Peripheral blood mononuclear cell (primary cell): Measurements from ENCODE around the gene DNAJC6.

DNA sequence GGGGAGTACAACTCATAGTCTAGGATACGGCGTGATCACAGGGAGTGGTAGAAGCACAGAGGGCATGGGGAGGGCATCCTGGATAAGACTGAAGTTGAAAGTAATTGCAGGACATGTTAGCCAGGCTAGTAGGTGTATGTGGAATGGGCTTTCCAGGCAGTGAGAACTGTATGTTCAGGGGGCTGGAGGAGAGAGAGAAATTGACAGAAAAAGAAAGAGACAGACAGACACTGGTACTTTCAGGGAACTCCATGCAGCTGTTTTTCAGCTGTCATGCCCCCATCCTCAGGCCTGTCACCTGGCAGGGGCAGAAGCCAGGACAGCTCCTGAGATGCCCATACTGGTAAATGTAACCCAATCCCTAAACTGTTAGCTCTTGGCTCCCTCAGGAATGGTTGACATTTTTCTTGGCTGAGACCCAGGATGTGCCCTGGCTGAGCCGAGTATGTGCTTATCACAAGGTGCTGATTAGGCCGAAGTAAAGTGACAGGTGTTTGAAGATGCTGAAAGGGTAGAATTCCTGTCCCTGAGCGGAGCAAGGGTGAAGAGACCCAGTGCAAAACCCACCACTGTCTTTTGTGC is 50.6 kb downstream of the PGM1 start:
- PRO-cap, 8 experiments, result no peak in any of the 8 experiments

DNA sequence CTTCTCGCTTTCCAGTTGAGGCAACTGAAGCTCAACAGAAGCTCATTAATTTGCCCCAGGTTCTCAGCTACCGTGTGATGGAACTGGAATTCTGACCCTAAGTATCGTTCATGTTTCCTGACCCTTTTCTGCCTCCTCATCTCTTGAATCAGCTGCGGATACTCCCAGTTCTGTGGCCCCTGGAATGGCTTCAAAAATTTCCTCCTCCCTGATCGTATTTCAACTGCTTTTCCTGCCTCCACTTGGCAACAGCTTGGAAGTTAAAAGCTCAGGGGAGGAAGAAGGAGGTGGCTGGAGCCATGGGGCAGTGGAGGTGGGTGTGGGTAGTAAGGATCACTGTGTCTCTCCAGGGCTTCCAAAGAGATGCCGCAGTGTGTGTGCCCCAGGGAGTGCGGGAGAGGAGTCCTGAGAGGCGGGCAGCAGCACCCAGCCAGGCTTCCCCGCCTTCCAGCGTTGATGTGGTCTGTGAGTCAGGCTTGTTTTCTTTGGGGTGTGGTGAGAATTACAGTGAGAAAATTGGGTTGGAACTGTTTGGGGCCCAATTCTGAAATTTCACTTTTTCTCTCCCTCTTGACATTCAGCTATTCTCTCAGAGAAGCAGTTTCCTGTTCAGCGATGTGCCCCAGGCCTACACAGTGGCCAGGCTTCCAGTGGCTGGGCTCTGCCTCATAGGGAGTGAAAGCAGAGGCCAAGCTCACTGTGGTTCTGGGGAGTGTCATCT is 68.9 kb downstream of the PGM1 start:
- PRO-cap, 8 experiments, result no peak in any of the 8 experiments

- PRO-cap, 8 experiments, result no peak in any of the 8 experiments
Measured at GRCh38 chr1:63669299-63670017, 76.2 kb downstream of the PGM1 start.

DNA sequence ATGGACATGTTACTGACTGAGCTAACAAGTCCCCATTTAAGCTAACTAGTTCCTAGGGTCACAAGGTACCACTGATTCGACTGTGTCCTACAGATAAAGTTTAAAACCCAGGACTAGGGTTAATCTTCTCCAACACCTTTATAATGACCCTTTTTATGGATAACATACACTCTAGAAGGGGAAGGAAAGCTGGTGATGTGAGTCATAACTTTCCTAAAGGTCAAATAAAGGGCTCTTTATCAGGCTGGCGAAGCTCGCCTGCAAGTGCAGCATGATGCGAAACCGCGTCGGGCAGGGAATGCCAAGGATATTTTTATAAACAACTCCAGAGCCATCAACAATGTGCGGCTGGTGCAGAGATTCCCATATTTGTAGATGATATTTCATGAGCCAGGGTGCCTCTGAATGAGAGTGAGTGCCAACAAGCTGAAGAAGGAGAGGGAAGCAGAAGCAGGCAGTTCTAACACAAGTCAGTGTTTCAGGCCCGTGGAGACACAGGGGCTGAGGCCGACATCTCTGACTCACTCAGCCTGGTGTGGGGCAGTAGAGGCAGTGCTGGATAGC is 75.6 kb upstream of the ROR1 start:
- PRO-cap, 8 experiments, result no peak in any of the 8 experiments

DNA sequence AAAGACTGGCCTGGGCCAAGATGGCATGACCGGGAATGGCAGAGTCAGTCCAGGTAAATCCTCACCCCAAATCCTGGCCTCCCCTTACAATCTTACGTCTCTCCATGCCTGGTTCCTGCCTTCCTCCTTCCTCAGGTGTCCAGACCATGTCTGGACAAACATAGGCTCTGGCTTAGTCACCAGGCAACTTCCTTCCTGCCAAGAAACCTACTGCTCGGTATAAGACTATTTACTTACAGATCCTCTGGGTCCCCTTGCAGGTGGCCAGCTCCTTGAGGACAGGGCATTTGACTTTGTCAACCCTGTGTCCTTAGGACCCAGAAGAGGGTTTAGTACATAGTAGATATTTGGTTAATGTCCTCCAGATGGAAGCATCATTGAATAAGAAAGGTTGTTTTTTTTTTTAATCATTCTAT is 69.3 kb upstream of the ROR1 start:
- PRO-cap, 8 experiments, result no peak in any of the 8 experiments

DNA sequence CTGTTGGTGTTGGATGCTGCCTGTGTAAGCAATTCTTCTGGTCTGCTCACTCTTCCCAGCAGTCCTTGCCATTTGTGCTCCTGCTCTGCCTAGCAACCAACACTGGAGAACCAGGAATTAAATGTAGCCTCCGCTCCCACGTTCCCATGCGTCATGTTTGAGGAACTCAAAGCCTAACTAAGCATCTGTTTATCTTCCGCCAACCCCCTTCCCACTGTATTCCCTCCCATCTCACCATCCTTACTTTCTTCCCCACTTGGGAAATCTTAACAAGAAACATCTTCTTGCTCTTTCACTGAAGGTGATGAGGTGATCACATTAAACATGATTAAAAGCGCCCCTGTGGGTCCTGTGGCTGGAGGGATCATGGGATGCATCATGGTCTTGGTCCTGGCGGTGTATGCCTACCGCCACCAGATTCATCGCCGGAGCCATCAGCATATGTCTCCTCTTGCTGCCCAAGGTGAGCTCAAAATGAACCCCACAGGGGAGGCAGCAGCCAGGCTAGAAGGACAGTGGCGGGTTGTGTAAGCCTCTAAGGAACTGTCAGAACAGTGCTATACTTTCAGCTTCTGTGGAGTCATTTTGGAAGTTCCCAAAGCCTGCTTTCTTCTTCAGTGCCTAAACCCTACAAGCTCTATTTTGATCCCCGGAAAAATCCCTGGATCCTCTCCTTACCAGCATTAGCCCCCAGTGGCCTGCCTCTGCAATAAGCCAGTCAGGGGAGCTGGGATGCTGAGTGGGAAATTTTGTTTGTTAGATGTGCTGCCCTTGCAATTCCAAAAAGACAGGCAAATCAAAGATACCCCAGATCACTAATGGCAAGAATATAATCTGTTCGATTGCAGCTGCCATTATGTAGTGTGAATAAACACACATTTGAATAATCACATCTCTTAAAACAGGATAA is 65.3 kb upstream of the RAVER2 start:
- PRO-cap, 8 experiments, result no peak in any of the 8 experiments

- PRO-cap, 8 experiments, result peak in 5 of 8 experiments; most common minus-strand start chr1:64829619 (in 2)
Measured at GRCh38 chr1:64829348-64830172, 84.7 kb downstream of the RAVER2 start.

DNA sequence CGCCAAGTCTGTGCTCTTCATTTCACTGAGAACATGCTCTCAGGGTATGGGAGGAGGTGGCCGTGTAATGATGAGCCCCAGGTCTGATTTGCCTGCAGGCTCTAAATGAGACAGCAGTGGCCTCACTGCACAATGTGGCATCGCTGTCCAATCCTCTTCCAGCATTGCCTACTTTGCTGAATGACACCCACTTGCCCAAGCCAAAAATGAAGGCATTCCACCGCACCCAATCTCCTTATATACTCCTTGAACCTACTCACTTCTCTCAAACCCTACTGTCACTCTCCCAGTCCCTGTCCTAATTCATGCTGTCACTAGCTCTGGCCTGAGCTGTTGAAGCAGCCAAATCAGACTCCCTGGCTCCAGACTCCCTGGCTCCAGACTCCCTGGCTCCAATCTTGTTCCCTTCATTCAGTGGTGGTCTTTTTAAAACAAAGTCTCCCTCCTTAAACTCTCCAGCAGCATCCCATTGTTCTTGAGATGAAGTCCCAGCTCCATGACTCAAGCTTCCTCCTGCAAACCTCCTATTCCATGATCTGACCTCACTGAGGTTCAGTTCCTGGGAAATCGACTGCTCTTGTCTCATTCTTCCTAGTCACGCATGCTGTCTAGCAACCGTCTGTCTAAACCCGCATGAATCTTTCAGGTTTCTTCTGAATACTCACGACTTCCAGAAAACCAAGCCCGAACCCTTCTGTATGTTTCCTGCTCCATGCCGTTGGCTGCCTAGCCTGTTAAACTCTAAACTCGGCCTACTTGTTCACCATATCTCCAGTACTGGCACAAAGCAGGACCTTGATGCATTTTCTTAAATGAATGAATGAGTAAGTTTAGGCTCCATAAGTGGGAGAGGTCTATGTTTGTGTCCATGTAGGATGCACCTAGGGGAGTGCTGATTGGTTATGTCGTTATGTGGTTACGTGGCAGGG is 91.8 kb downstream of the RAVER2 start:
- PRO-cap, 8 experiments, result peak in 3 of 8 experiments; most common minus-strand start position 231 of the sequence (in 2)

DNA sequence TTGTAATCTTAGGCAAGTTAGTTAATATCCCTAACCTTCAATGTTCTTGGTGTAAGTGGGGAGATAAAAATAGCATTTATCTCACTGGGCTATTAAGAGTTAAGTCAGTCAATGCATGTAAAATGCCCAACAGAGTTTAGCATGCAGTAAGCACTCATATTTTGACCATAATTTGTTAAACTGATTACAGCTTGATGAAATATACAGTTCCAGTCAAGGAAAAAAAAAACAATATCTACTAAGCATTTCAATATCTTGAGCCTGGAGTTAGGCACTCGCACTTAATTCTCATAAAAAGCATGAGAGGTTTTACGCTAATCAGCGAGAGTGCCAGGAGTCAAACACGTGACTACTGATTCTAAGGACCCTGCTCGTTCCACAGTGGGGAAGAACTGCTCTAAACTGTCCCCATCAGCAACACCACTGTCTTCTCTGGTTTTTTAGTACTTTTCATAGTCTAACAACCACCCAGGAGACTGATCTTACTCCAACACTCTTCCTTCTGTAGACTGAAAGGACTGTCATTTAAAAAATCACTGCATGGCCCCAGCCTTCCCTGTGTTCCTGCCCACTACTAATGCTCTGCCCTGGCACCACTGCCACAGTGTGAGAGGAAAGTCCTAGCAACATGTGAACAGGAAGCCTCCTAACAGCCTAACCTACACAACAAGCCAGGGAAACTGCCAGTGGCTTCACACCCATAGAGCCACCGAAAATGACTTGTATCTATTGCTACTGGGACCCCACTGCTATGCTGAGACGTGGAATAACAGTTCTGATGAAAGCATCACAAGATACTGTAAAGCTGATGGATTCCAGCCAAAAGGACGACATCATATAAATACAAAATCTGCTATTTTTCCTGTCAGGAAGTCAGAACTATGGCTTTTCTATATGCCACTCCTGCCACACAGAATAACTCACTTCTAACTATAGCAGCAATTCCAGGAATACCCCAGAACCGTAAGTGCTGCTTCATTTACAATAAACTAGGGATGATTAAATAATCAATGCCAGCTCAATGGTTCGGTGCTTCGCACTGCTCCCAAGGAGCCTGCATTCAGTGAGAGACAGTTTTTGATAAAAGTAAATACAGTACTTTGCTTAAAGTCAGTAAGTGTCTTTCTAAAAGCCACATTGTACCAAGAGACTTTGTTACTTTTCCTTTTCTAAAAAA is 75.0 kb downstream of the JAK1 start:
- PRO-cap, 8 experiments, result no peak in any of the 8 experiments

DNA sequence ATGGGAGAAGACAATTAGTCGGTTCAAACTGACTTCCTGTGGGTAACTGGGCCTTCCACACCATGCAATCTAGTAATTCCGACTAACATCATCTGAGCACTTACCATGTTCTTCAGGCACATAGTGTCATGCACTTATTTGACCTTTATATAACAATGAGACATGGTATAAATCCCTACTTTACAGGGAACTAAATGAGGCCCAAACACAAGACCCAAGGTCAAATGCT is 40.8 kb downstream of the JAK1 start:
- PRO-cap, 8 experiments, result peak in 3 of 8 experiments; most common minus-strand start position 68 of the sequence (in 3)

- PRO-cap, 8 experiments, result peak in 2 of 8 experiments; most common minus-strand start chr1:64931338 (in 2)
Measured at GRCh38 chr1:64930974-64931571, 35.3 kb downstream of the JAK1 start.

DNA sequence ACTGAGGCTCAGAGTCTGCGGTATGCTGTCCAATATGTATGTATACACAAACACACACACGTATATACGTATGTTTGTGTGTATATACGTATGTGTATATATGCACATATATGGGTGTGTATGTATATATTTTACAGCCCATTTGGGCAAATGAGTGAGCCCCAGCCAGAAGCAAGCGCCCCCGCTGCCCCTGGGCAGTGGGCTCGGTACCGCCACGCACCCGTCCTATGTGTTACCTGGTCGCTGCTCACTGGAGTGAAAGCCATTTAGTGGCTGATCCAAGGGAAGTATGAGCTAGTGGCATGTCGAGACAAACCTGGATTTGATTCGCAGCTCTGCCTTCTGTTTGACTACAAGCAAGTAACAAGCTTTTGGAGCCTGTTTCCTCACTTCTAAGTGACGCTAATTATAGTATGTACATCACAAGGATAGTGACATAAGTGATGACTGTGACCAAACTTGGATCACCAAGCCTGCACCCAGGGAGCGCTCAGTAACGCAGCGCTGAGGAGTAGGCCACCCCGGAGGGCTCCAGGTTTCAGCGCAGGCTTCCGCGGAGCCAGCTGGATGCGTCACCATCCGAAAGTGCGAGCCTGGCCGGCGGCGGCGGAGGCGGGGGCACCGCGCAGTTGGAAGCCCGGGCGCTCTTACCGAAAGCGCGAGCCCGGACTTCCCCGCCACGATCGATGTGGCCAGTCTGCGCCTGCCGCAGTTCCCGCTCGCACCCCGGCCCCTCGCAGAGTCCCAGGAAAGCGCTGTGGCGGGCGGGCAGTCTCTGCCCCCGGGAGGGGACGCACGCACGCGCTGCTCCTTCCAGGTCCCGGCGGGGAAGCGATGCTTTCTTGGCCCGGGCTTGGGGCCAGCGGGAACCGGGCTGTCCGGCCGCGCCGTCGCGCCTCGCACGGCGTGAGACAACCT is 36.0 kb upstream of the JAK1 start:
- PRO-cap, 8 experiments, result peak in 8 of 8 experiments; most common plus-strand start position 493 of the sequence (in 6); most common minus-strand start position 744 of the sequence (in 6)

DNA sequence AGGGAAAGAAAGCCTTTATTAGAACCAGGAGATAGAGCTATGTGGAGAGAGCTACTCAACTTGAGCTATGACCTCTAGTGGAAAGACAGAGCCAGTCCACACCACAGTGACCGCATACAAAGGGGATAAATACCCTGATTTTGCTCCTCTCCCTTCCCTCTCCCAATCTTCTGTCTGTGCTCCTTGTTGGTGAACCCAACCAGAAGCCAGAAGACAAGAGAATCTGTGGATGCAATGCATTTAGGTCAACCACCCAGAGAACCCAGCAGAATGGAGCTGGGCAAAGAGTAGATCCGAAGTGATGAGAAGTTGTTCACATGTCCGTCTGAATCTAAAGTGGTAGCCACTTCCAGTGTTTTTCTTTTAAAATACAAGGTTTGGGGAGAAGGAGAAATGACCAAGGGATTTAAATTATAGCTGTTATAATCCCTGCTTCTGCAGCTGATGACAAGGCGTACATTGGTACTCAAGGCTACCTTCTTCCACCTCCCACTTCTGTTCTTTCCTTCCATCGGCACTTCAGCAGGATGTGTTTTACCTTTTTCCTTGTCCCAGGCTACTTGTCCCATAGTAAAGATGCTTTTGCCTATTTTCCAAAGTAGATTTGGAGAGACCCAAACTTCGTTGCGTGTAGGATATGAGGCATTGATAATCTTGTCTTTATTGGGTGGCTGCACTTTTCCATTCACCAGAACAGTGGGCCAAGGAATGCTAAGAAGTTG is 54.7 kb upstream of the JAK1 start:
- PRO-cap, 8 experiments, result no peak in any of the 8 experiments

DNA sequence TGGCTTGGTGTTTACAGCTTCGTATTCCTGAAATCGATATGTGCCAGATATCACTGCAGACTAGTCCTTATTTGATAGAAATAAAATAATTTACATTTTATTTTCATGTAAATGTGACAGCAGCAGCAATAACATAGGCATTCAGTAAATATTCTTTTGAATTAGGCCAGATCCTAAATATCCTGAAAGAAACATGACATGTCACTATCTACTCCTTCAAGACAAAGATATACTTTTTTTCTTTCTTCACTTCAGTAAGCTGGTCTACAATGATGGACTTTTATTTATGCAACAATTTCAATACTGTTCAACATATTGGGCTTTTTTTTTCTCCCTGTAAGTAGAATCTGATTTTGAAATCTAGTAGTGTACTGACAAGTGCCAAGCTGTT is 90.3 kb upstream of the AK4 start:
- PRO-cap, 8 experiments, result no peak in any of the 8 experiments

GRCh38 chr1:65253961-65254230 is 55.4 kb upstream of the DNAJC6 start:
- PRO-cap, 8 experiments, result peak in 1 of 8 experiments; most common plus-strand start chr1:65254109 (in 1)

DNA sequence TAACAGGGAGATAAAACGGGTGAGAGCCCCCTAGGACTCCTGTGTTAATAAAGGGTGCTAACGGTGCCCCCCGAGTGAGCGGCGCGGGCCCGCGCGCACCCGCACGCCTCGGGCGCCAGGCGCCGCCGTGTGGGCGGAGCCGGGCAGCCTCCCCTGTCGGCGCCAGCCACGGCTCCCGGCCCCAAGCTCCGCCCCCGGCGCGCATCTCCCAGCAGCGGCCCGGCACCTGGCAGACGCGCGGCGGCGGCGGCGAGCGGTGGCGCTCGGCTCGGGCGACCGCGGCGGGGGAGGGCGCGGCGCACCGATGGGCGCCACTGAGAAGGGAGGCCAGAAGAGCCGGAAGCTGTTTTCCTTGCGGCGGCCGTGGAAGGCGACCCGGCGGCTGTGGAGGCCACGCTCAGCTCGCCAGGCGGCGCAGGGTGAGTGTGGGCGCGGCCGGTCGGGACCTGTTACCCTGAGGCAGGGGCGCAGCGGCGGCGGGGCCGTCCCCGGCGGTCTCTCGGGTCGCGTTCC is 55.1 kb upstream of the DNAJC6 start:
- PRO-cap, 8 experiments, result peak in 8 of 8 experiments; most common plus-strand start position 232 of the sequence (in 8); most common minus-strand start position 129 of the sequence (in 4)

GRCh38 chr1:65309091-65309790 is at the start of gene DNAJC6:
Gene DNAJC6 (plus strand): TSS chr1:65309543.
- PRO-cap, 8 experiments, result no peak in any of the 8 experiments

- PRO-cap, 8 experiments, result no peak in any of the 8 experiments
Measured at GRCh38 chr1:65469087-65469623, 48.7 kb downstream of the LEPR start.

DNA sequence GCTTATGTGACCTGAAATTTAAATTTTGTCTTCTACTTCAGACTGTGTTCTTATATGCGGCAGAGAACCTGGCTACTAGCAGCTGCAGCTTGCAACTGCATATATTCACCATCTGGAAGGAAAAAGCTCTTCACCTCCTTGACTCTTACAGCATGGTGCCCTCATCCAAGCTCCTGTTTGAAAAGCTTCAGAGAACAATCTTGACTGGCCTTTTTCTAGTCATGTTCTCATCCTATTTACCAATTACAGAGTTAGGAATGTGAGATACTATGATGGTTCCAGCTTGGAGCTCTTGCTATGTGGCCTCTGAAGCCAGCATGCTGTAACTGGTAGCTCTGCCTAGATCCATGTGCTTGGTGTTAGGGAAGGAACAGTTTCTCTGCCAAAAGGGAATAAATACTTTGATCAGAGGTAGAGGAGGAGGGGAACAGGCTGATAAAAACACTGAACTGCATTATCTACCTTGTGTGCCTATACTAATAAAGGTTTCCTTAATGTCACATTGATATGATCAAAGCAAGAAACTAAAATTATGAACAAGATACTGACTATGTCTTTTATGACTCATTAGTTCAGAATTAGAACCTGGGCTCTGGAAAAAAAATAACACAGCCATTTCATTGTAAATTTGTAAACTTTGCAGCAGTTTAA is 92.5 kb downstream of the LEPR start:
- PRO-cap, 8 experiments, result no peak in any of the 8 experiments

- PRO-cap, 8 experiments, result no peak in any of the 8 experiments
Measured at GRCh38 chr1:65550131-65551001, 129.9 kb downstream of the LEPR start.